Zone of skin (tissue), 1 donor: ENCODE measurements around the genes PABPC5, TSPAN6 and ARMCX5.

GRCh38 chrX:82087436-82087934 lies 885.6 kb downstream of the SH3BGRL start:
- RRBS = no CpG with 5 or more reads among the region's 3 CpGs

GRCh38 chrX:91434330-91435280 lies at the start of gene PABPC5:
TSS of gene PABPC5 (plus strand) at chrX:91434839.
- RRBS = 11% methylated on average over 4 of the region's 52 CpGs

GRCh38 chrX:100494516-100494921 lies 84.4 kb upstream of the PCDH19 start:
- RRBS = no CpG with 5 or more reads among the region's 2 CpGs

- RRBS = 30% methylated on average over 24 of the region's 66 CpGs
Measured at GRCh38 chrX:100635829-100637329, at the start of gene TSPAN6. TSS of gene TSPAN6 (minus strand) at chrX:100636806.

- RRBS = 10% methylated on average over 5 of the region's 50 CpGs
Measured at GRCh38 chrX:100731176-100731985, 540 bp downstream of the SYTL4 start.

DNA sequence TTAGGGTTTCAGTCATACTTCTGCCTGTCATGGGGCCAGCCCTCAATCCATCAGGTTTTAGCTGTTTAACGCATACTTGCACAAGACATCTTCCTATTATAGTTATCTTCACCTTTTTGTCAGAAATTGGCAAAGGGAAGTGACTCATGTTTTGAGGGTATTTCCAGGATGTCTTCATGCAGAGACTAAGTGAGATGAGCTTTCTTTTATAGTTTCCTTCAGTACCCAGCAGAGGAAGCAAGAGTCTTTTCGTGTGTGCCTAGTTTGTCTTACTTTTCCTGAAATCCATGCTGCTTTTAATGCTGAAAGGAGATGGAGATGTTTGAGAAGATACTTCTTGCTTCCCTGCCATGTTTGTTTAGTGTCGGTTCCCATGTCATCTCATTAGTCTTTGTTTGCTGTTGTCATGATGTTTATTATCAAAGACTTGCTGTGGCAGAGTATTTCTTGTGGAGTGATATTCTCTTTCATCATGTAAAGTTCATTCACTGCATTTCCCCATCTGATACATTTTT lies 9.6 kb downstream of the CSTF2 start:
- RRBS = no CpG with 5 or more reads among the region's 3 CpGs

GRCh38 chrX:101164556-101165544 lies 54.7 kb upstream of the DRP2 start:
- RRBS = no CpG with 5 or more reads among the region's 2 CpGs

- RRBS = no CpG with 5 or more reads among the region's 4 CpGs
Measured at GRCh38 chrX:101693355-101693898, 33.8 kb upstream of the ARMCX2 start.

- RRBS = no CpG with 5 or more reads among the region's 2 CpGs
Measured at GRCh38 chrX:102339142-102339537, 92.2 kb downstream of the NXF2 start.

DNA sequence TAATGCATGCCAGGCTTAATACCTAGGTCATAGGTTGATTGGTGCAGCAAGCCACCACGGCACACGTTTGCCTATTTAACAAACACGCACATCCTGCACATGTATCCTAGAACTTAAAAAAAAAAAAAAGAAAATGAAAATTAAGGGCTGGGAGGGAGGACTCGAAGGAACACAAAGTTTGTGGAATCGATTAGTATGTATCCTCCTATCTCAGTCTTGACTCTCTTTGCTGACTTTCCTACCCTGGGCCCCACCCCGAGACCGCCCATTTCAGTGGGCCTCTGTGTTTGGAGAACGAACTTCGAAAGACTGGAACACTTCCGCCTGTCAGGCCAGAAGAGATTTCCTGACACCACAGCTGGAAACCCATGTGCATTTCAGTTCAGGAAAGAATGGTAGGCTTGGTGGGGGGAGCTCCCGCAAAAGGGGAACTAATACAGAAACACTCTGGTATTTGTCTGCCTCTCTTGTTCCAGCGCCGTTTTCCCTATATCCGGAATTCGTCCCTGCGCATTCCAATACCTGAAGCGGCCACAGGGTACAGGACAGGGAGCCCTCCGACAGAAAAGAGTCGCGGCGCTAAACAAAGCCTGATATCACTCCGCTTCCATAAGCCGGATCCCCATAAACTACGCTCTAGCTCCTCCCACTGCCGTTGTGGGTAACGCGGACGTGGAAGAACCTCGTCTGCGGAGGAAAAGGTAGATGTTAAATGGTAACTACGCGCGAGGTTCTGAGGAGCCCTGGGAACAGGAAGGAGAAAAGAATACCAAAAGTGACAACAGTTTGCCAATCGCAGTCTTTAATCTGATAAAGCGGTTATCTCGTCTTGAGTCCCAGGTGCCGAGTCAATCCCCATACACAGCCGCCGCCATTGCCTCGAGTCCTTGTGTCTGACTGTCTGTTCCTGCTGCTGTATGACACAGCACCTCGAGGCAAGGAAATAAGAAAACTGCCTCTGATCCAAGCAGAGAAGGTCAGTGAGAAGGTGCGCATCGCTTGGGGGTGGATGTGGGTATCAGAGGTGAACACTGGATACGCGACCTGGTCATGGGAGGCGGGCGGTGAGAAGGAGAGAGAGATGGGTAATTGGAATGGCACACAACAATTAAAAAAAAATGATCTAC lies at the start of gene ARMCX5:
TSS of gene ARMCX5 (plus strand) at position 644 of the 1,127 bp plus-strand sequence.
- RRBS = 33% methylated on average over 6 of the region's 47 CpGs

DNA sequence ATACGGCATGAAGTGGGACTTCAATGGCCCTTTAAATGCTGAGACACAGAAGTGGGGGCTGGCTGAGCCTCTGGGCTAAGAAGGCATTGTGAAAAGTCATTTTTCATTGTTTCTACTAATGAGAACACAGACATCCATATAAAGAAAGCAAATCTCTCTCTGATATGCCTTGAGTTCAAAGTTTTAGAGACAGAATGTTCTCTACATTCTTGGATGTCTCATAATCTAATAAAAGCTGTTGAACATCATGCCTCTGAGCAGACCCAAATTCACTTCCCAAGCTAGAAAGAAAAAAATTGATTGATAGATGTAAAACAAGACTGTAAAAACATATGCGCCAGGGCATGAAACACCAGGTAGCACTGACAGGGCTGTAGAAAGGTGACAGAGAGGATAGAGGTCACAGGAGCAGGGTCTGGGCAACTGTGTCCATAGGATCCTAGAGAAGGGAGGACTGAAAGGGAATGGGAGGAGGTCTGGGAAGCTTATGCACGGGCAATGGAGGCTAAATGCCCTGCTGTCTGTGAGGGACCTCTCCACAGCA lies 16.3 kb downstream of the RAB40A start:
- RRBS = no CpG with 5 or more reads among the region's 3 CpGs

DNA sequence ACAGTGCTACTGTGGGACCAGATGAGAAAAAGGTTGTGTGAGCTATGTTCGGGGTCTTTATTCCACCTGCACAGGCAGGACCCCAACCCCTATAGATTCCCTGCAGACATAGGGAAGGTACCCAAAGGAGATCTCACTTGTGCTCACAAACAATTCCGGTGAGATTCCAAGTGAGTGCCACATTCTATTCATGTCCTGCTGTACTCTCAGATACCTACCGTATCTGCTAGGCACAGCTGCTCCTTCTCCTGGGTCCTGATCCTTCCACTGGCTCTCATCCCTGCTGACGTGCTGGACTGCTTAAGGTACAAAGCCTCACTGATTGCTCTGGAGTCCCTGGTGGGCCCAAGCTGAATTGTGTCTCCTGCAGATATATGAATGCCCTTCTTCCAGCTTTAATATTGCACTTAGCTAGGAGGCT lies 2.3 kb downstream of the TCEAL1 start:
- RRBS = no CpG with 5 or more reads among the region's 4 CpGs

- RRBS = no CpG with 5 or more reads among the region's 4 CpGs
Measured at GRCh38 chrX:103716932-103717382, 6.2 kb downstream of the TMEM31 start.

DNA sequence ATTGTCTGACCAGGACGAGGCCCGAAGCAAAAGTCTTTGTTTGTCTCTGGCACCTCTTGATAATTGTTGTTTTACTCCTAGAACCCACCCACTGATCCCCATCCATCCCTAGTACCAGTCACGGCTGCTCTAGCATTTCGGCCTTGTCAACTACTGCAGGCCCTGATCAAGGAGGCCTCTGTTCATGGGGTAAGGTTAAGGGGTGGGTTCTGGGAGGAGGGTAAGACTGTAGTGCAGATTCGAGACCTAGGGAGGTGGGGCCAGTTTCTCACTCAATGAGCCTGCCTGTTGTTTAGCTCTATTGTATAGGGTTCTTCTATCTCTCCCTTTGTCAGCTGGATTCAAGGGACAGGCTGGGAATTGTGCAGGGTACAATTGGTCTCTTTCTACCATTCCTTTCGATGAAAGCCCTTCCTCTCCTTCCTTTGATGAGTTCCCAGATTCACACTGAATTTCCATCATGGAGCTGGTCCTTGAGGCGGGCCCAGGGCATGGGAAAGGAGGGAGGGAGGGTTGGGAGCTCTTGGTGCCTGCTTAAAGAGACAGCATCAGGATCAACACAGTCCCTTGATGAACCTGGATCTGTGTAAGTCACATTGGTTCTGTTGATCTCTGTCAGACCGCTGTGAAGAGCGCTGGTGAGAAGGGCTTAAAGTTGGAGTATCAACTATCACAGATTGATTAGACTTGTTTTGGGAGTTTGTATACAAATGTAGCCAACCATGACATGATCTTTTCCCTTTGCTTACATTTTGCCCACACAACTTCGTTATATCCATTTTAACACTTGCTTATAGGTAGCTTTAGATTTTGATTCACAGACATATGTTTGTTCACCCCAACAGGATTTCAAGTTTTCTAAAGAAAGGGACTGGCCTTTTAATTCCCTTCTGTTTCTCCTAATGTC lies 4.3 kb downstream of the PLP1 start:
- RRBS = no CpG with 5 or more reads among the region's 10 CpGs

DNA sequence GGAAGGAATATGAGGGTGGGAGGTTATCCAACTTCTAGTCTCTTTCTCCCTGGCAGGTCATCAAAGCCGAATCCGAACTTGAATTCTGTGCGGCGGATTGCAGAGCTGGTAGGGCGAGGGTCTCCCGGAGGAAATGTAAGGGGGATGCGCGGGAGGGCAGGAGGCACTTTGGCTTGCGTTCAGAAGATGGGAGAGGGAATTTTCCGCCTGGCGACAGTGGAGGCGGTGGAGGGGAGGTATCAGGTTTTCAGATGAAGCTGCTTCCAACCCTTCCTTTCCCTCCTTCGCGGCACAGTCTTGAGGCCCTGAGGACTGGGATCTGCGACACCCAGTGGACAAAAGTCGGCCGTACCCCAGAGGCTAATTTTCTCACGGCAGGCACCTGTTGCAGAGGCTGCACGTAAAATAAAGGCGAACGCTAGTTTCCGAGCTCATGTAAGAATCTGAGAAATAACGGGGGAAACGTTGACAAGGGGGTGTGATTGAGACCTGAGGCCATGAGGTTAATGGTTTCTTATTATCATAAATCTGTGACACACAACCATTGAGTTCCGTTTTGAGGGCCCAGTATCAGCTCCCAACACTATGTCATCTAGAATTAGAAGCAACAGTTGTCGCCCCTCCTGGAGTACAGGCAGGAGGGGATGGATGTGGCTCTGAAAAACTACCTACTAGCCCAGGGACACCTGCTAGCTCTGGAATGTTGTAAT lies 971 bp downstream of the ZCCHC18 start:
- RRBS = no CpG with 5 or more reads among the region's 26 CpGs

- RRBS = no CpG with 5 or more reads among the region's 9 CpGs
Measured at GRCh38 chrX:104136208-104136723, 20.5 kb downstream of the SLC25A53 start.

DNA sequence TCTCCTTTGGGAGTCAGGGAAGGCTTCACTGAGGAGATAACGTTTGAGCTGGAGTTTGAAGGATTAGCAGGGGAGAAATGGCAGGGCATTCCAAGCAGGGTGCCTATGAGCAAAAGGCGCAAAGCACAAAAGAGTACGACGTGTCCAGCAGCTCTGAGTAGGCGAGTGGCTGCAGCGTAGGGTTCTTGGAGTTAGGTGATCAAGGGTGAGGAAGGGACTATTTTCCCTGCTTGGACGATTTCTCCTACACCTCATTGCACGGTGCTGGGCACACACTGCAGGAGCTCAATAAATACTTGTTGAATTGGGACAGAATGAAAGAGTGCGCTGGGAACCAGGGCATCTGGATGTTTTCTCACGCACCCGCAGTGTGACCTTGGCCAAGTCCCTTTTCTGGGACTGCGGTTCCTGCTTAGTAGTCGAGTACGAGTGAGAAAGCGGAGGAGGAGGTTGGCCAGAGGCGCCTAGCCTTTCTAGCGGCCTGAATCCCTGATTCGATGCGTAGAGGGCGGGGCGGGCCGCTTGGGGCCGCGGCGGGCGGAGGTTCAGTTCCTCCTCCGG lies 352 bp upstream of the FAM199X start:
- RRBS = 23% methylated on average over 1 of the region's 27 CpGs

DNA sequence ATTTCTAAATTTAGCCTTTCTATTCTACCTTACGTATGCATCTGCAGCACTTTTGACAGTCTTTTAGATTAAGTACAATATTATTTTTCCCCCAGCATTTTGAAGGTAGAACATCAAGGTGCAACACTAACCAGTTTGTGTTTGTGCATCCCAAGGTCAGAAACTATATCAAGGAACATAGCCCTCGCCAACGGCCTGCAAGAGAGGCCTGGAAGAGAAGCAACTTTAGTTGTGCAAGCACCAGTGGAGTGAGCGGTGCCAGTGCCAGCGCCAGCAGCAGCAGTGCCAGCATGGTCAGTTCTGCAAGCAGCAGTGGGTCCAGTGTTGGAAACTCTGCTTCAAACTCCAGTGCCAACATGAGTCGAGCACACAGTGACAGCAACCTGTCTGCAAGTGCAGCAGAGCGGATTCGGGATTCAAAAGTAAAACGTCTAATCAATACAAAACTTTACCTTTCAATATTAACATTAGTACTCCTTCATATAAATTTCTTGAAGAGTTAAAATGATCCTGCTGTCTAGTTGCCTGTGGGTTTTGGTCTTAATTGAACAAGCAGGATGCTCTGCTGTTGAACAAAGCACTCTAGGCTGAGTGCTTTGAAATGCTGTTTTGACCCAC lies 21.7 kb downstream of the FAM199X start:
- RRBS = no CpG with 5 or more reads among the region's 9 CpGs